Measurements from ENCODE around the genes POTEB3, POTEB and OR4M2.

DNA sequence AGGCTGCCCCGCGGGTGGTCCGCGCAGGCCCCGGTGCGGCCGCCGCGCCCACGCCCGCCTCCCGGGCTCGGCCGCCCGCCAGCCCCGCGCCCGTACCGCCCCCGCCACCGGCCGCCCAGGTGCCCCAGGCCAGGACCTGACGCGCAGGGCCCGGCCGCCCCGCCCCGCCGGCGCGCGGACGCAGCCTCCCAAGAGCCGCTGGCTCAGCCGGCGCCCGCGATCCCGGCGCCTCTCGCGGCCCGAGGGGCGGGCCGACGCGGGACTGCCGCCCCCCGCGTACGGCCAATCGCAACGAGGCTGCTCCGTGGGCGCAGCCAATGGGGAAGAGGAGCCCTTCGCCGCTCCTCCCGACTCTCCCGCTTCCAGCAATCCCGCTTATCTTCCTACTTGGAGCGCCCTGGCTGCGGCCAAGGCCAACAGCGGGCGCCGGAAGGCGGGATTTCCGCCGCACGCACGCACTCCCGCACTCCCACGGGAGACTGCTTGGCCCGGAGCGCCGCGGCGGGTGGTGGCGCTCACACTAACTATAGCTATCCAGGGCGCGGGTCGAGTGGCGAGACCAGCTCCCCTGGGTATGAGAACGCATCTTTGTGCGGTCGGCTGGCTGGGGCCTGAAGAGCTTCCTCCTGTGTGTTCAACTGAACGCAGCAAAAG, 35.5 kb downstream of the GOLGA6L6 start:
- PRO-cap: no peak

DNA sequence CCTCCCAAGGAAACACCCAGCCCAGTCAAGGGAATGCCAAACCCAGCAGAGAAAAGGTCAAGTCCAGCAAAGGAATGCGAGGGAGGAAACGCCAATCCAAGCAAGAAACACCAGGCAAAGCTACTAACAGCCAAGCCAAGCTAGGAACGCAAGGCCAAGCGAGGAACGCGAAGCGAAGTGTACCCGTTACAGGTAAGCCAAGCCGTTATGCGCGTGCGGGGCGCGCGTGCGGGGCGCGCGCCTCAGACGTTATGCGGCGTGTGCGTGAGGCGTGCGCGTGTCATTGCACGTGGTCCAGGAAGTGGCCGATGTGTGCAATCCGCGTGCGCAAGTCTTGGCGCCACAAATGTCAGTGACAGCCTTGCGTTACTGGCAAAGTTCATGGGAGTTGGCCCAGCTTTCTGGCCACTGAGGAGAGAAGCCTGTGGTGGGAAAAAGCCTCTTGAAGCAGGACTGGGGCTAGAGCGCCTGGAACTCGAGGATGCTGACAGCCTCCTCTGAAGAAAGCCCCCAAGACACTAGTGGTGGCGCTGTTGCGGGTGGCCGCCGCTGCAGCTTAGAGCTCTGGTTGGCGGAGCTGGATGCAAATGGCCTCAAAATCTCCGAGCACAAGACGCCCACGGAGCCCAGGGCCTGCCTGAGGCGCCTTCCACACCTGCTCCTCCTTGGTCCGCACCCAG, at the start of gene POTEB3:
POTEB3 (minus strand) TSS at position 242 of the 680 bp plus-strand sequence.
- PRO-cap: no peak

GRCh38 chr15:21877493-21878100, at the start of gene POTEB:
POTEB (minus strand) TSS chr15:21877735.
- PRO-cap: no peak

DNA sequence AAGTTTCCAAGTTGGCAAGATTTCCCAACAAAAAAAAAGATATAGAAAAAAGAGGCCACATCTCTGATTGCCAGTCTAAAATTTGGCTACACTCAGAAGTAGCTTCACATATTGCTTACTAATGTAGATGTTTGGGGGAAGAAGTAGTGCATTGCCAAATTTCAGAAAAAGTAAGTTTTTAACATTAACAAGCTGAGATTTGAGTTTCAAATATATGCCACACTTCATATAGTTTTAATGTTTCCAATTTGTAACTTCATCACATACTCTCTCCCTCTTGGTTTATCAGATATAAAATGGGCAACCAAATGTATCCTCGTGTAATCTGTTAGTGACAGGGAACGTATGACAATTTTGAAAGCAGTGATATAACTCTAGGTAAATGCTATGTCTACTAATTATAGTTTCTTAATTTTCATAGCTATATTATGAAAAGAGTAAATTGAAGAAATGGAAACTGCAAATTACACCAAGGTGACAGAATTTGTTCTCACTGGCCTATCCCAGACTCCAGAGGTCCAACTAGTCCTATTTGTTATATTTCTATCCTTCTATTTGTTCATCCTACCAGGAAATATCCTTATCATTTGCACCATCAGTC, at the start of gene OR4M2:
OR4M2 (plus strand) TSS at position 353 of the 601 bp plus-strand sequence.
- PRO-cap: no peak

DNA sequence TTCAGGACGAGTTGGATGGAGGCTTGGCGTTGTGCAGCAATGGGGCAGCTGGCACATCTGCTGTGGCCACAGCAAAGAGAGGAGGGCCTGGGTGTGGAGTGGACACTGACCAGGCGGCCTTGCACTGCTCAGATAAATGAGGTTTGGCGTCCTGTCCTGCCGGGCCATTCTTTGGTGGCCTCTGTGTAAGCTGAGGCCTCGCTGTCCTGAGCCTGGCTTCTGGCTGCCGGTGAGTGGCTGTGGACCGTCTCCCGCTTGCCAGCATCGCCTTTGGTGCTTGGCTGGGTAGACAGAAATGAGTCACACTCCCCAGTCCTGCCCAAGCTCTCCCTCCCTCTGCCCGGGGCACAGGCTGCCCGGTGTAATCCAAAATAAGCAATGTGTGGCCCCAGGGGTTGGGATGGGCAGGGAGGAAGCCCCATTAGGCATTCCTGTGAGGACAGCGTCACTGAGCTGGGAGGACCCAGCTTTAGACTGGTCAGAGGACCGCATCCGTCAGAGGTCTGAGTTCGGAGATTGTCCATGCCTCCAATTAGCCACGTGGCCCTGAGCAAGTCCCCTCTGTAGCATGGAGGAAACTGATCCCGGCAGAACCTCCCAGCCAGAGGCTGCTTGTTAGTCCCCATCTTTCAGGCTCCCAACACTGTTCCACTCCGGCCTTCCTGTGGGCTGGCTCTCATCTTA, 144.1 kb downstream of the OR4N4 start:
- PRO-cap: no peak

DNA sequence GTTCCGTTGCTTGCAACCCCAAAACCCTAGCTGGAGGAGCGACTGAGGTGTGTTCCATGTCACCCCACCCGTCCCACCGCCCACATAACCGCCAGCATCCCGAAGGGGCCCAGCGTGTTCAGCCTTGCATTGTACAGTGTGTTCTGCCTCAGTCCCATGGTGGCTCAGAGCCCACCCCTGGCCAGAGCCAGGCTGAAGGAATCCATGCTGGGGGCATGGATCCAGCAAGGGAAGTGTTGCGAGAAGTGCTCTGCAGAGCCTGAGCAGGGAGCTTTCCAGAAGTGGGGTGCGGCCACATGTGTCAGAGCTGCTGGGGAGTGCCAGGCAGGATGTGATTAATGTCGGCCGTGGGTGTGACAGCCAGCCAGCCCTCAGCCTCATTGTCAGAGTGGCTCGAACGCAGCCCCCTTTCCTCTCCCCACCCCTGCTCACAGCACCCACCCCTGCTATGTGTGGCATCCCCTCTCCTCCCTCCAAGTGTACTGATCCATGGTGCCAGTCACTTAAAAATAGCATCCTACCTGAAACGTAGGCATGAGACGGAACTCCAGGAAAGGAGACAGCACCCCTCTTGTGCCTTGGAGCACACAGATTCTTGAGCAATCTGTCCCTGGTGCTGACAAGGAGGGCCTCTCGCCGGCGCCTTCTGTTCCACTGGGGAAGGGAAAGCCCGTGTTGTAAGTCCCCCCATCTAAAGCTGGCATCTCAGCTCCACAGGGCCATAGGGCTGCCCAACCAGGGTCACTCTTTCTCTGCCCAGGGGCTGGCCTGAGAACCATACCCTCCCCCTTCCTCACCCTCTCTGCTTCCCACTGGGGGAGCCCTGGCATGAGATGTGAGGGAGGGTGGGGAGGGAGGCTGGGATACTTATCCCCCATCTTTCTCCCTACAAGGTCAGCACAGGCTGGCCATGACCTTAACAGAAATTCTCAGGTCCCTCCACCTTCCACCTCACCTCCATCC, 145.0 kb downstream of the OR4N4 start:
- PRO-cap: no peak

GRCh38 chr15:22963732-22964167, 16.4 kb downstream of the CYFIP1 start:
- PRO-cap: no peak

GRCh38 chr15:23311173-23311734, 22.7 kb downstream of the GOLGA6L26 start:
- PRO-cap: no peak

DNA sequence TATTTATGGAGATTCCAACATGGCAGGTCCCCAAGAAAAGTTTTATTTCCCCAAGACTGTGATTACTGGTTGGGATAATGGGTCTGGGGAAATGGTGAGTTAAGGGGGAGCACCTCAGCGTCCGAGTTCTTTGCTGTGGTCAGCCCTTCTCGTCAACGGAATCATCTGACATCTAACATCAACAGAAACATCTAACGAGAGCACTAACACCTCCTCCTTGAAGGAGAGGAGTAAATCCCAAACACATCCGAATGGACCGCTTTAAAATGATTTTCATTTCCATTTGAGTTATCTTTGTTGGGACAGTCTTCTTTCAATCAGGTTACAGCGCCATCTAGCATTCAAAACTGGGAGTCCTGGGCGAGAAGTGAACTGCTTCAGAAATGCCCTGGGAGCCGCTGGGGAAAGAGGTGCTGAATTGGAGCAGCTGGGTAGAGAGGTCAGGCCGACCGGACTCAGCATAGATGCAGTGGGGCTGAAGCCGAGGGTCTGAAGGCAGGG, 169.8 kb upstream of the NDN start:
- PRO-cap: no peak

DNA sequence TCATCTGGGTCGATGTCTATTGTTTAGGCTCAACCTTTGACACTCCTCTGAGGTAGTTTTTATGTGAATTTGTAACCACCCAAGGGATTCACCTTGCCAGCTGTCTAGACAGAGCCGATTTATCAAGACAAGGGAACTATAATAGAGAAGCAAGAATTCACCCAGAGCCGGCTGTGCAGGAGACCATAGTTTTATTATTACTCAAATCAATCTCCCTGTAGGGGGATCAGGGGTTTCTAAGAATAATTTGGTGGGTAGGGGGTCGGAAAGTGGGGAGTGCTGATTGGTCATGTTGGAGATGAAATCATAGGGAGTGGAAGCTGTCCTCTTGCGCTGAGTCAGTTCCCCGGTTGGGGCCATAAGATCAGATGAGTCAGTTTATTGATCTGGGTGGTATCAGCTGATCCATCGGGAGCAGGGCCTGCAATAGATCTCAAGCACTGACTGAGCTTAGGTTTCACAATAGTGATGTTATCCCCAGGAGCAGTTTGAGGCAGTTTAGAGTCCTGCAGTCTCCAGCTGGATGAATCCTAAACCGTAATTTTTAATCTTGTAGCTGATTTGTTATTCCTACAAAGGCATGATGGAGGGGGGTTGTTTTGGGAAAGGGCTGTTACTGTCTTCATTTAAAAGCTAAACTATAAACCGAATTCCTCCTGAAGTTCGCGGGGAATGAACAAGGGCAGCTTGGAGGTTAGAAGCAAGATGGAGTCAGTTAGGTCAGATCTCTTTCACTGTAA, 97.0 kb upstream of the SNRPN start:
- PRO-cap: no peak

GRCh38 chr15:24878219-24878571, 76.6 kb upstream of the SNRPN start:
- PRO-cap: no peak

DNA sequence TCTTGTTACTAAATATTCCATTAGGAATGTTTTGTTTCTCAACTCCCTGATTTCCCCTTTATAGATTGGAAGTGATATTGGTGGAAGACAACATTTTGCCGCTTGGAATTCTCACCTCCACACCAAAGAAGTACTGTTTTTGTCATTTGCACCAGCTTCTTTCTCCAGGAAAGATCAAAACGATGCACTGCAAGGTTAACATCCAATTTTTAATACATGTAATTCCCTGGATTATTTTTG, 156.8 kb downstream of the SNRPN start:
- PRO-cap: no peak

DNA sequence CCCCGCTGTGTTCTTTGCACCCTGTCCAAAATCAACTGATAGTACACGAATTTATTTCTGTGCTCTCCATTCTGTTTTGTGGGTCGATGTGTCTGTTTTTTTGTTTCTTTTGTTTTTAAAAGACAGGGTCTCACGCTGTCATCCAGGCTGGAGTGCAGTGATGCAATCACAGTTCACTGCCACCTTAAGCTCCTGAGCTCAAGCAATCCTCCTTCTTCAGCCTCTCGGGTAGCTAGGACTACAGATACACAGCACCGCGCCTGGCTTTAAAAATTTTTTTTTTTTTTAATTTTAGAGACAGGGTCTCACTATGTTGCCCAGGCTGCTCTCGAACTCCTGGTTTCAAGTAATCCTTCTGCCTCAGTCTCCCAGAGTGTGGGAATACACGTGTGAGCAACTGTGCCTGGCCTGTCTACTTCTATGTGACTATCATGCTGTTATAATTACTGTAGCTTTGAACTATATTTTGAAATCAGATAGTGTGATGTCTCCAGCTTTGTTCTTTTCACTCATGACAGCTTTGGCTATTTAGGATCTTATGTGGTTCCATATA, 39.3 kb downstream of the UBE3A start:
- PRO-cap: no peak

DNA sequence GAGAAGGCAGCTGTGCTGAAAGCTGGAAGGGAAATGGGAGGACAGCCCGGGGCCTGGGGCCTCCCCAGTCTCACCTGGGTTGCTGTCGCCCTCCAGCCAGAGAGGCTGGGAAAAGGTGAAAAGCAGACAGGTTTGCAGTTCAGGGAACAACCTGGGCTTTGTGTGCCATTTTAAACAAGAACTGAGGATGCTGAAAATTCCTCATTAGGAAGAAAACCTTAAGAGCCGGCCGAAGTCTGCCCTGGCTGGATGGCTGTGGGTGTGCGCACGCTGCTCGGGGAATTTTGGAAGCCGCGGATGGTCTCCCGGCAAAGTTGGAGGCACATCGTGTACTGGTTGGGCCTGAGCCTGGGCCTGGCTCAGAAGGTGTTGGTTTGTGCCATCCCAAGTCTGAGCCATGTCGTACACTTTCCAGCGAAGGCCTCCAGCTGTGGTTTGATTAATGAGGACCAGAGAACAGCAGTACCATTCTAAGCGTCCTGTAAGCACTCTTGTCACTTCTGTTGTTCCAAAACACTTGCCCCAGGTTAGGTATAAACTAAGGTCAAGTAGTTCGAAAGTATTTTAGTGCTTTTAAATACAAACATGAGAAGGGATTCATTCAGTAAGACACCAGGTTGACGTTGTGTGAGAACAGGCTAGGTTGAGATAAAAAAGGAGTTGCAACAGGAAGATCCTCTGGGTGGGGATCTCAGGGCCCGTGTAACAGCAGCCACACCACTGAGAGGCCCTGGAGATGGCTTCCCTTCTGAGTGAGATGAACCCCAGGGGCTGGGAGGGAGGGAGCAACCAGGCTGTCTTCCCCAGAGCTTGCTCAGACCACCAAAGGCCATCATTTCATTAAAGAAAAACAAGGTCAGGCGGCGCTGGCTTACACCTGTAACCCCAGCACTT, 188.1 kb downstream of the ATP10A start:
- PRO-cap: no peak

DNA sequence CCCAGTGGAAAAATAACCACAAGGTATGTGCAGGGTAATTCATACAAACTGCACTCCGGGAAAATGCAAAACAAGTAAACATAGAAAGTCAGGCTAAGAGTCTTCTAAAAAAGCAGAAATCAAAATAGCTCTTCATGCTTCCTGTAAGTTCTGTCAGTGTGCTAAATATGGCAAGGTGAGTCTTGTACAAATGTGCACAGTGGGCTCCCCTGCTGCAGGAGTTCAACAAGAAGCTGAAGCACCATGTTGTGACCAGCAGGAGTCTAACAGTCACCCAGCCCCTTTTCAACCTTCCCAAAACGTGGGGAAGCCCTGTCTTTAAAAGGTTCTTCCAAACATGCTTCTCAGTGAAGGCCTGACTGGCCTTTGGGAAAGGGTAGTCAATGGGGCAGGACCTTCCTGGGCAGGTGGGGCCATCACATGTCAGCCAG, 10.0 kb downstream of the ATP10A start:
- PRO-cap: no peak

DNA sequence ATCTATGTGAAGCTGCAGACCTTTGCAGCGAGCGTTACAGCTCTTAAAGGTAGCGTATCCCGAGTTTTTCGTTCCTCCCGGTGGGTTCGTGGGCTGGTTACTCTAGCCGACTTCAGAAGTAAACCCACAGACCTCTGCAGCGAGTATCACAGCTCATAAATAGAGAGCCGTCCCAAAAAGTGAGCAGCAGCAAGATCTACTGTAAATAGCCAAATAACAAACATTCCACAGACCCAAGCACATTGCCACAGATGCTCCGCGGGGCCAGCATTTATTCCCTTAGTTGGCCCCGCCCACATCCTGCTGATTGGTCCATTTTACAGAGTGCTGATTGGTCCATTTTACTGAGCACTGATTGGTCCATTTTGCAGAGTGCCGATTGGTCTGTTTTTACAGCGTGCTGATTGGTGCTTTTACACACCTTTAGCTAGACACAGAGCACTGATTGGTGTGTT, 17.2 kb upstream of the GABRB3 start:
- PRO-cap: no peak

DNA sequence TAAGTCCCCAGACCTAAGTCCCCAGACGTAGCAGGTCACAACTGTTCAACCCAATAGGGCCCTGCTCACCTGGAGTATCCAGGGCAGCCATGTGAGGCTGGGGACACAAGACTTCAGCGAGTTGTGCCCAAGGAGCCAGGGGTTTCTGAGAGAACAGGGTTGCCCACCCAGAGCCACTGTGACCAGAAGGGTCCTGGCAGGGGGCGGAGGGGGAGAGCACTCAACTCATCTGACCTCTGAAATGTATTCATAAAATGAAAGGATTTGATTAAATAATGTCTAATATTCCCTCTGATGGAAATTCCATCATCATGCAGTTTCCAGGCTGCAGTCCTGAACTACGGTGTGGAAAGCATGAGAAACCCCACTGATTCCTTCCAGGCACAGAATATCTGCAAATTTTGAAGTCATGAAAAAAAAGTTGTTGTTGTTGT, 197.3 kb downstream of the OCA2 start:
- PRO-cap: no peak

- PRO-cap: bidirectional peak, plus-strand start at chr15:28097240, minus-strand start at chr15:28097138
These were observed 2.2 kb downstream of the OCA2 start for GRCh38 chr15:28096891-28097368.

- PRO-cap: no peak
These were observed 7.5 kb upstream of the OCA2 start for GRCh38 chr15:28106600-28106932.

DNA sequence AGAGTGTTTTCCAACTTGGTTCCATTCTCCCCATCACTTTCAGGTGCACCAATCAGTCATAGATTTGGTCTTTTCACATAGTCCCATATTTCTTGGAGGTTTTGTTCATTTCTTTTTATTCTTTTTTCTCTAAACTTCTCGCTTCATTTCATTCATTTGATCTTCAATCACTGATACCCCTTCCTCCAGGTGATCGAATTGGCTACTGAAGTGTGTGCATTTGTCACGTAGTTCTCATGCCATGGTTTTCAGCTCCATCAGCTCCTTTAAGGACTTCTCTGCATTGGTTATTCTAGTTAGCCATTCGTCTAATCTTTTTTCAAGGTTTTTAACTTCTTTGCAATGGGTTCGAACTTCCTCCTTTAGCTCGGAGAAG, 60.2 kb upstream of the OCA2 start:
- PRO-cap: no peak